Camera-type eye (tissue), 1 donor: ENCODE data around the gene SPATA2.

- RAMPAGE, long total RNA = no peak
Observed at GRCh38 chr20:49832848-49833047, 20.1 kb downstream of the SLC9A8 start.

DNA sequence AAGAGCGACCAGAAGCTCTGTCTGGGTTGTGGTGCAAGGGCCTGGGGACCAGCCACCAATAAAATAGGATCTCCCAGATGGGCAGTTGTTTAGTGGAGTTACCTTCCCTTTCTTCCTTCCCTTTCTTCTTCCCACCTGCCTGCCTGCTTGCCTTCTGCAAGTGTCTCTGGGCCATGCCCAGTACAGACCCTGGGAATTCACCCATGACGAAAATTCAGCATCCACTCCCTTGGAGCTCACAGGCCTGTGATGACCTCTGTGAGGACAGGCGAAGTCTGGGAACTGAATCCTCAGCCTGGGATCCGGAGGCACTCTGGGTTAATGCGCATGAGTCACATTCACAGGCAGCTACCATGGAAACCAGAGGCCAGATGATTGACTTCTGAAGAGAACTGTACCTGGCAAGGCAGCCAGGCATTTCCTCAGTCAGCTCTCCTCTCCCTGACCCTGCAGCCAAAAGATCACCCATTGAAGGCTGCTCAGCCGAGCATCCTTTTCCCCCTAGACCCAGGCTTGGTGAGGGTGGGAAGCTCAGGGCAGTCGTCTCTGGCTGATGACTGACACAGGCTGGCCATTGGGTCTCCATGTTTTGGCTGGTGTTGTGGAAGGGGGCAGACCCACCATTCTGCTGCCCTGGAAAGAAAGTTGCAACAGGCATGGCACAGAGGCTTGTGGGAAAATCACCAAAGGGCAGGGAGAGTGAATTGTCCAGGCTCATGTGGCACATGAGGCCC is 41.1 kb downstream of the SLC9A8 start:
- RAMPAGE, long total RNA = no peak

- RAMPAGE, long total RNA = no peak
Observed at GRCh38 chr20:49896077-49896709, 19.1 kb downstream of the SPATA2 start.

- RAMPAGE, long total RNA = no peak
Observed at GRCh38 chr20:49915225-49916179, at the start of gene SPATA2. Gene SPATA2, minus strand, starts transcription at chr20:49915529.

DNA sequence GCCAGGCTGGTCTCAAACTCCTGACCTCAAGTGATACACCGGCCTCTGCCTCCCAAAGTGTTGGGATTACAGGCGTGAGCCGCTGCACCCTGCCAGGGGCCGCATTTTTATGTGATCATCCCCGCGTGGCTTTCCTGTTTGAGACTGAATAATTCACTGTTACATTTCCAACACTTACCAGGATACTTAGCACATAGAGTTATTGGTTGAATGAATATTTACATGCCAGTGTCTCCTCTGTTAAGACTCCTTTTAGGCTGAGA is 7.8 kb upstream of the RNF114 start:
- RAMPAGE, long total RNA = no peak

- RAMPAGE, long total RNA = no peak
Observed at GRCh38 chr20:49952202-49953075, 16.2 kb downstream of the RNF114 start.

DNA sequence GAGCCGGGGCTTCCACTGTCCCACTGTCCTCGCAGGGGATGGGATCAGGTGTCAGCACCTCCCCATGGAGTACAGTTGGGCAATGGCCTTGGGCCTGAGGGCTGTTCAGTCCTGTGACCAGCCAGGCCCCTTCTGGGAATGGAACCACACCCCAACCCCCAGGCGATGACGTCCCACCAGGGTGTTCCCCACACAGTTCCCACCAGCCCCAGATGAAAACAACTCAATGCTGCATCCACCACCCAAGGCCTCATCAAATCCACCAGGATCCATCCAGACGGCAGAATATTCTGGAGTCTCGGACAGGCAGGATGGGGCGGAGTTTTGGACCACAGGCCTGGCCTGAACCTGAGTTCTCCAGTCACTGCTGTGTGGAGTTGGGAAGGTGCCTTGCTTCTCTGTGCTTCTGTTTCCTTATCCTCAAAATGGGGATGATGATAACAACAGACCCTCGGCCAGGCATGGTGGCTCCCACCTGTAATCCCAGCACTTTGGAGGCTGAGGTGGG is 62.1 kb downstream of the UBE2V1 start:
- RAMPAGE, long total RNA = no peak

- RAMPAGE, long total RNA = no peak
Observed at GRCh38 chr20:50115822-50116421, 3.0 kb upstream of the UBE2V1 start.

- RAMPAGE, long total RNA = no peak
Observed at GRCh38 chr20:50132203-50133107, 19.5 kb upstream of the UBE2V1 start.

GRCh38 chr20:50171970-50172919 is 18.4 kb upstream of the CEBPB start:
- RAMPAGE, long total RNA = no peak

- RAMPAGE, long total RNA = no peak
Observed at GRCh38 chr20:50216540-50217030, 26.0 kb downstream of the CEBPB start.

GRCh38 chr20:50226260-50227085 is 35.8 kb downstream of the CEBPB start:
- RAMPAGE, long total RNA = no peak

DNA sequence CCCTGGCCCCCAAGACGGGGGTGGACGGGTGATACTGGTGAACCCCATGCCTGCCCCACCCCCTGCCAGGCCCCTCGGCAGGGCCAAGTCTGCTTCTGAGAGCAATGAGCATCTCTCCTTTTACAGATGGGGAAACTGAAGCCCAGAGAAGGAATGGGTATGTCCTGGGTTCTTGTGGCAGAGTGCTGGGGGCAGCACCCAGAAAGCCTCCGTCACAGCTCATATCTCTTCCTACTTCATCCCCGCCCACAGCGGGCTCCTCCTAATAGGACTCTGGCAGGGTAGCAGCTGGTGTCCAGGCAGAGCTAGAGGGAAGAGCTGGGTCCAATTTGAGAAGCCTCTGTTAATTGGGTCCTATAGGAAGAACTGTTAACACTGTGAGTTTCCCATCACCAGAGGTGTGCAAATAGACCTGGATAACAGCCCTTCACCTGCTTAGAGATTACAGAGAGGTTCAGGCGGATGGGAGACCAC is 106.4 kb downstream of the CEBPB start:
- RAMPAGE, long total RNA = no peak

GRCh38 chr20:50308256-50308550 is 117.6 kb downstream of the CEBPB start:
- RAMPAGE, long total RNA = no peak

DNA sequence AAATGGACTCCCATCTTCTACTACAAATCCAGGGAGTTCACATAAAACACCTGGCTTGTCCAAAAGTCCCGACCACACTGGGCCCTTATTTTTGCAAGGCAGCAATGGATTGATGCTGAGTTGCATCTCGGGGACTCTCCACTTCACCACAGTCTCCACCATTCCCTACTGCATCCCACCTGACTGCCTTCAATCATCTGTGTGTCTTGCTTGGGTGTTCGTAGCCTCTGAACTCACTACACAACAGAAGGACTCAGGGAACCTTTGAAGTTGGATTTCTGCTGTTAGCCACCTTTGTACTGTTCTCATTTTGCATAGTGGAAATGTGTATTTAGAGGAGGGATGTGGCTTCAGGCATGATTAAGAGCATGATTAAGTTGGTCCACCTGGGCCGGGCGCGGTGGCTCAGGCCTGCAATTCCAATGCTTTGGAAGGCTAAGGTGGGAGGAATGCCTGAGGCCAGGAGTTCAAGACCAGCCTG is 121.5 kb upstream of the PTPN1 start:
- RAMPAGE, long total RNA = no peak

DNA sequence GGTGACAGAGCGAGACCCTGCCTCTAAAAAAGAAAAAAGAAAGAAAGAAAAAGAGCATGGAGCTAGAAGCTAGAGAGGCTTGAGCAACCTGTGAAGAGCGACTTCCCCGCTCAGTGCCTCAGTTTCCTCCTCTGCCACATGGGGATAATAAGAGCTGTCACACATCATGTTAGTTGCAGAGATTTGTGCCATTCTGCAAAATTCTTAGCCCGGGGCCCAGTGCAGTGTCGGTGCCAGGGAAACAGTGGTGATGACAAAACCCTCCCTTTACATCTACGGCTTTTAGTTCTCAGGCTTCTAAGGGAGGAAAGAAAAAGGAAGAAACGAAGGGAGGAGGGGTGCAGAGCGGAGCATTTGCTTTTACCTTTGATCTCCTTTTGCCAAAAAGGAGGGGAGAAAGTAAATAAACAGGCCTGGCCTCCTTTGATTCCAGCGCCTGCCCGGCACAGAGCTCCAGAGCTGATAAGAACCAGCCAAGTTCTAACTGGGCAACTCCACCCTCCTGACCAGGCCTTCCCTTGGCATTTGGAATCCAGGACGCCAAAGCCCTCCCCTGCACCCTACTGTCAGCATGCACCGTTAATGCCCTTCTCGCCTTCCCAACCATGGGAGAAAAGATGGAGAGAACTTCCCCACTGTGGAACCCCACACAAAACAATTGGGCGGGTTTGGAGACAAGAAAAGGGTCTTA is 120.9 kb upstream of the PTPN1 start:
- RAMPAGE, long total RNA = no peak

- RAMPAGE, long total RNA = no peak
Observed at GRCh38 chr20:50511133-50511555, 961 bp downstream of the PTPN1 start.

- RAMPAGE, long total RNA = no peak
Observed at GRCh38 chr20:50513031-50513382, 2.8 kb downstream of the PTPN1 start.

- RAMPAGE, long total RNA = no peak
Observed at GRCh38 chr20:50580908-50581630, 70.9 kb downstream of the PTPN1 start.

DNA sequence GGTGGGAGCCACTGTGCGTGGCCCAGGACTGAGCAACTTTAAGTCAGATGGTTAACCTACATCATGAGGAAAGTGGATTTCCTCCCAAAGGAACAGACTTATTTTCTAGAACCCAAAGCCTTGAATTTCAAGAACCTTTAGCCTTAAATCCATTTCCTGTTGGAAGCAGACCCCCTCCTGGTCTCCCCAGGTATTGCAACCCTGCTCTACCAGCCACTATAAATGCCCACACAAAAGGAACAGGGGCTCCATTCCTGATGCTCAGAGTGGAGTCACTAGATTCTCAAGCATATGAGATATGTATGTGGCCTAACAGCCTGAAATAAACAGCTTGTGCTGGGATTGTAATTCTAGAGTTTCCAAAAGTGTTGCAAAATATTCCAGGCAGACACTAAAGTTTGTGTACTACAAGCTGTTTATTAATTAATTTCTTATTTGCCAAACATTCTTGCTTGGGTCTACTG is 44.9 kb downstream of the RIPOR3 start:
- RAMPAGE, long total RNA = no peak